Pericardium (tissue), 1 donor: Measurements from ENCODE around the genes NRARP and NOXA1.

DNA sequence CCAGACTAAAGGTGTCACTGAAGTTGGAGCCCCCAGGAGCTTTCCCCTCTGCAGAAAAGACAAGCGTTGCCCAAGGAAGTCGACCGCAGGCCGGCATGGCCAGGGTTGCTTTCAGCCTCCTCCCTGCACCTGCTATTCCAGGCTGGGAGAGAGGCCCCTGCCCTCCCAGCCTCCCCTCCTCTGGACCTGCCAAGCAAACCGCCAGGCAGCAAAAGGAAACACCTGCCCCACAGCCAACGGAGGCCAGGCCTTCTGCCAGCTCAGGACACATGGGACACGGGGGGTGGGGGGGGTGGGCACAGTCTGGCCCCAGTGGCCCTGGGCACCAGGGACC, 918 bp upstream of the TMEM210 start:
- RRBS: no CpG with 5 or more reads among the region's 7 CpGs

GRCh38 chr9:137190512-137190965, 2.1 kb downstream of the SSNA1 start:
- RRBS: no CpG with 5 or more reads among the region's 10 CpGs

- RRBS: no CpG with 5 or more reads among the region's 3 CpGs
Measured at GRCh38 chr9:137237704-137237965, 3.5 kb upstream of the TUBB4B start.

DNA sequence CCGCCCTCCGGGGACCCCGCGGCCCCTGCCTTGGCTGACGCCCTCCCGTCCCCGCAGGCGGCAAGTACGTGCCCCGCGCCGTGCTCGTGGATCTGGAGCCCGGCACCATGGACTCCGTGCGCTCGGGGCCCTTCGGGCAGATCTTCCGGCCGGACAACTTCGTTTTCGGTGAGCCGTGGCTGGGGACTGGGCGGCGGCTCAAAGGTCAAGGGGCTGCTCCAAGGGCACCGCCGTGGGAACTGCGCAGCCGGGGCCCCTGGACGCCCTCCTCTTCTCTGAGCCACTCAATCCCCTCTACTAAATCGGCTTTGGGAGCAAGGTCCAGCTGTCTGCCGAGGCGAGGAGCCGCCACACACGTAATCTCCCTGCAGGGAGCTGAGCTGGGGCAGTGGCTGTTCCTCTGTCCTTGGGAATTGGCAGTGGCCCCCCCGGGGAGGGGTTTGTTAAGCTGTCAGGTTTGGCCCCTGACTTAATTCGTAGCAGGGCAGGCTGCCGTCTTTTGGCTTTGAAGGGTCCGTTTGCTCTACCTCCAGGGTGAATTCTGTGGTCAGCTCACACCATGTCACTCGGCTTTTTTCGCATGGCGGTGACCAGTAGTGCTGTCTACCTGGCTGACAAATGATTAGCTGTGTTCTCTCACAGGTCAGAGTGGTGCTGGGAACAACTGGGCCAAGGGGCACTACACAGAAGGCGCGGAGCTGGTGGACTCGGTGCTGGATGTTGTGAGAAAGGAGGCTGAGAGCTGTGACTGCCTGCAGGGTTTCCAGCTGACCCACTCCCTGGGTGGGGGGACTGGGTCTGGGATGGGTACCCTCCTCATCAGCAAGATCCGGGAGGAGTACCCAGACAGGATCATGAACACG, 998 bp downstream of the TUBB4B start:
- RRBS: 2% methylated on average over 23 of the region's 47 CpGs

- RRBS: no CpG with 5 or more reads among the region's 17 CpGs
Measured at GRCh38 chr9:137243373-137243876, 2.3 kb downstream of the TUBB4B start.

DNA sequence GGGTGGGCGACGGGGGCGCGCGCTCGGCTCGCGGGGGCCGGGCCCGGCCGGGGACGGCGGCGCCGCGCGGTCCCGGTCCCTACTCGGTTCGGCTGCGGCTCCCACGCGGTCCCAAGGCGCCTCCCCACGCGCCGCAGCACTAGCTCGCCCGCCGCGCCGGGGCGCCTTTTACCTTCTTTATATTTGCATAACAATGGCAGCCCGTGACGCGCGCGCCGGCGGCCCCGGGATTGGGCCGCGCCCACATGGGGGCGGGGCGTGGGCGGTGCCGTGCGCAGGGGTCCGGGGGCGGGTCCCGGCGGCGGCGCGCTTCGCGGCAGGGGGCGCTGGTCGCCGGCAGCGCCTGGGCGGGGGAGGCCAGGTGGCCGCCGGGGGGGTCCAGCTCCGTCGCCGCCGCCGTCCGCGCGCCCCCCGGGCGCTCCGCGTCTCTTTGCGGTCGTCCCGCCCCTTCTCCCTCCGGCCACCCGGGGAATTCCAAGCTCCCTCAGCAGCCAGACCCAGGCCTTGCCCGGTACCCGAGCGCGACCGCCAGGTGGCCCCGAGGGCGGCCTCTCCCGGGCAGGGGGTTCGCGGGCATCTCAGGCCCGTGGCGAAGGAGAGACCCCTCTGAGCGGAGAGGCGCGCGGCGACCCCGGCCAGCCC, at the start of gene NRARP:
NRARP (minus strand) TSS at position 141 of the 642 bp plus-strand sequence.
- RRBS: 2% methylated on average over 87 of the region's 99 CpGs

GRCh38 chr9:137316049-137317098, 14.3 kb upstream of the NRARP start:
- RRBS: 5% methylated on average over 35 of the region's 85 CpGs

DNA sequence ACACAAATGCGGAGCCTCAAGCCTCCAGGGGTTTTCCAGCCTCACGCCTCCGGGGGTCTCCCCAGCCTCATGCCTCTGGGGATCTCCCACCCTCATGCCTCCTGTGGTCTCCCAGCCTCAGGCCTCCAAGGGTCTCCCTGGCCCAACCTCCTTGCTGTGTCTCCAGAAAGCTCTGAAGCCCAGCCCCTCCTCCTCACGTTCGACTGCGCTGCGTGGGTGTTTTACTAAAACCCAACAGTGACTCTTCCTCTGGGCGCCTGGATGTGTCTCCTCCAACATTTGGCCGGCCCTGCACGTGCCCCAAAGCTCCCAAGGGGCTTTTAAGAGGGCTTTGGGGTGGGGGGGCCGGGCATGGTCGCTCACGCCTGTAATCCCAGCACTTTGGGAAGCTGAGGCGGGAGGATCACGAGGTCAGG, 15.0 kb downstream of the EXD3 start:
- RRBS: 11% methylated on average over 5 of the region's 15 CpGs

GRCh38 chr9:137423063-137423768, at the start of gene NOXA1:
TSS of gene NOXA1 (plus strand) at chr9:137423393.
- RRBS: 2% methylated on average over 57 of the region's 95 CpGs

- RRBS: no CpG with 5 or more reads among the region's 23 CpGs
Measured at GRCh38 chr9:137445744-137446528, 4.8 kb upstream of the ENTPD8 start.

- RRBS: 53% methylated on average over 3 of the region's 36 CpGs
Measured at GRCh38 chr9:137446566-137447674, 5.8 kb upstream of the ENTPD8 start.

DNA sequence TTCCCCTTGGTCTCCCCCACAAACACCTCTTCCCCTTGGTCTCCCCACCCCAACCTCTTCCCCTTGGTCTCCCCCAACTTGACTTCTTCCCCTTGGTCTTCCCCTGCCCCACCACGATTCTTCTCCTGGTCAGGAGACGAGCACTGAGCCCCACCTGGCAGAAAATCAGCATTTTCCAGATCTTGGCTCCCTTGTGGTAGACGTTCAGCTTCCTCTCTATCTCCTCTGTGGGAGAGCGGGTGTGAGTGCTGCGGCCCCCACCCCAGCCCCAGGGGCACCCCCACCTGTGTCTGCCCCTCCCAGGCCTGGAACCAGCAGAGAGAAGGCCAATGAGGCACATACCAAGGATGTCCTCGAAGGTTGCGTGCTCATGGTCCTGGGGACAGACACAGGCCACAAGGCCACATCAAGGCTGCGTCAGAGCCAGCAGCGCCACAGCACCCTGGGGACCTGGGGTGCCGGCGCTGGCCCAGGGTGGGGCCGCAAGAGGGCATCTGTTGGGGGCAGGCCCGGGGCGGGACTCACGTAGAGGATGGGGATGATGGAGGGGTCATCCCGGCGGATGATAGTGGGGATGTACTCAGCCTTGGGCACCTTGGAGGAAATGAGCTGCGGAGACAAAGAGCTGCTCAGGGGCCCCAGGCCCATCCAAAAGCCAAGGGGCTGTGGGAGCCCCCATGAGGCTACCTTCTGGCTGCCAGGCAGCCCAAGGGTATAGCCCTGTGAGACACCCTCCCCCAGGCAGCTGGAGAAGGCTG, 6.7 kb downstream of the NSMF start:
- RRBS: 83% methylated on average over 7 of the region's 18 CpGs

DNA sequence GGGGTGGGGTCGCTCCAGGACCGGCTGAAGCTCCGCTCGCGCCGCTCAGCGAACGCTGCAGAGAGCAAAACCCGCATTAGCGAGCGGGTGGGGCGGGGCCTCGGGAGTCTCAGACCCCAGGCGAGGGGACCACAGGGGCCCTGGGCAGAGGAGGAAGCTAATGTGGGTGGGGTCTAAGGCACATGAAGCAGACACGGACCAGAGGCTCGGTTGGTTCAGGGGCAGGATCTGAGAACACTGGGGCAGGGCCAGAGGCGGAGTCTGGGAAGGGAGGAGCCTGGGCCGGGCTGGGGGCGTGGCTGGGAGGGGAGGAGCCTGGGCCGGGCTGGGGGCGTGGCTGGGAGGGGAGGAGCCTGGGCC, 5.4 kb downstream of the NSMF start:
- RRBS: no CpG with 5 or more reads among the region's 21 CpGs

DNA sequence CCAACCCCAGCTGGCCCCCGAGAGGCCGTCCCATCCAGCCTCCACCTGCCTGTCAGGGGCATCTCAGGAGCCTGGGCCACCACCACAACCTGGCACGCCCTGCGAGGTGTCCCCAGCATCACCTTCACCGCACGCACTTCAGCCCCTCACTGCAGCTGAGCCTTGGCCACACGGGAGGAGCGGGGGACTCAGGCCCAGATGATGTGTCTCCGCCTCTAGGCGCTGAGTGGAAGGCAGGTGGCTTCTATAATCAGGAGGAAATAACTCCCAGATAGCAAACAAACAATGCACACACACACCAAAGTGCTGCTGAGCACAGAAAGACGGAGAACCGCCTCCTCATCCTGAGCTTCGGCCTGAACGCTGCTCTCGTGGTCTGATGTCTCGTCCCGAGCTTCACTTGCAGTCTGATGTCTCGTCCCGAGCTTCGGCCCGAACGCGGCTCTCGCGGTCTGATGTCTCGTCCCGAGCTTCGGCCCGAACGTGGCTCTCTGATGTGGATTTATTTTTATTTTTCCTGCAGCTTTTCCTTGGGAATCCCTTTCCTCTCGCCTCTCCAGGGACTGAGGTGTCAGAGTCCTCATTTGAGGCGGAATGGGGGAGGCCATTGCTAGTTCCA, 28.7 kb upstream of the NSMF start:
- RRBS: no CpG with 5 or more reads among the region's 32 CpGs

GRCh38 chr9:137516815-137517477, 33.3 kb downstream of the PNPLA7 start:
- RRBS: no CpG with 5 or more reads among the region's 3 CpGs

DNA sequence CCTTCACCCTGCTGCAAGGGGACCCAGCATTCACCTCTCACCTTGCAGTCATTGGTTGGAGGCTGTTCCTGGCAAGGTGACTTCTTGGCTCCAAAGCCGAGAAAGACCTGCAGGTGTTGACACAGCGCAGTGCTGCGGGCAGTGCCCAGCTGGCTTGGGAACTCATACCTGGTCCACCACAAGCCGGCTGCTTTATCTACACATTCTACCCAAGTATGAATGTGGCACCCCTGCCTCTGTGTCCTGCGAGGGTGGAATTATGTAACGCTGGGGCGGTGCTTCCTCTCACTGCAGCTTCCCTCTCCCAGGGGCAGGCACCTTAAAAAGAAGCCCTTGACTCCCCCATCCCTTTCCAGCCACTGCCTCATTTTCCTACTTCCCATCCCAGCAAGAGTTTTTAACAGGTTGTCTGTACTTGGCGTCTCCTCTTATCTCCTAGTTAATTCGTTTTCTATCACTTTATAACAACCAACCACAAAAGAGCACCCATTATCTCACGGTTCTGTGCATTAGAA, 2.5 kb upstream of the ZMYND19 start:
- RRBS: no CpG with 5 or more reads among the region's 10 CpGs

GRCh38 chr9:137606890-137607616, 1.6 kb downstream of the ARRDC1 start:
- RRBS: no CpG with 5 or more reads among the region's 23 CpGs

DNA sequence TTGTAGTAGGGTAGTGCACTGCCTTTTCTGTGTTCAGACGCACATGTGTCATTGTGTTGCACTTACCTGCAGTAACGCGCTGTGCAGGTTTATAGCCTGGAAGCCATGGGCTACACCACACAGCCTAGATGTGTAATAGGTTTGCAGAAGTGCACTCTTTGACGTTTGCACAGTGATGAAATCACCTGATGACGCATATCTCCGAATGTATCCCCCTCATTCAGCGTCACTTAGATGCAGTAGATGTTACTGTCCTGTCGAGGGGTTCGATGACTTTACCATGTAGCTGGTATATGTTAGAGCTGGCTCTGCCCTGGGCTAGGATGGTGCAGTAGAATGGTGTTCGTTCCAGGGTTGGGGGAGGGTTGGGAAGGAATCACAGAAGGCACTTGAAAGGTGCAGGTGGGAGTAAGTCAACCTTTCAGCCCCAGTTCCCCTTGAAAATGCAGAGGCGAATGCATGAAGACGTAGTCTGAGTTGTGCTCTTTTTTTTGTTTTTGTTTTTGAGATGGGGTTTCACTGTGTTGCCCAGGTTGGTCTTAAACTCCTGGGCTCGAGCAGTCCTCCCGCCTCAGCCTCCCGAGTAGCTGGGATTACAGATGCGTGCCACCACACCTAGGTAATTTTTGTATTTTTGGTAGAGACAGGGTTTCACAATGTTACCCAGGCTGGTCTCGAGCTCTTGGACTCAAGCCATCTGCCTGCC, 13.3 kb downstream of the EHMT1 start:
- RRBS: no CpG with 5 or more reads among the region's 17 CpGs